BJ (cell line): ENCODE data around the gene UBE2V1.

DNA sequence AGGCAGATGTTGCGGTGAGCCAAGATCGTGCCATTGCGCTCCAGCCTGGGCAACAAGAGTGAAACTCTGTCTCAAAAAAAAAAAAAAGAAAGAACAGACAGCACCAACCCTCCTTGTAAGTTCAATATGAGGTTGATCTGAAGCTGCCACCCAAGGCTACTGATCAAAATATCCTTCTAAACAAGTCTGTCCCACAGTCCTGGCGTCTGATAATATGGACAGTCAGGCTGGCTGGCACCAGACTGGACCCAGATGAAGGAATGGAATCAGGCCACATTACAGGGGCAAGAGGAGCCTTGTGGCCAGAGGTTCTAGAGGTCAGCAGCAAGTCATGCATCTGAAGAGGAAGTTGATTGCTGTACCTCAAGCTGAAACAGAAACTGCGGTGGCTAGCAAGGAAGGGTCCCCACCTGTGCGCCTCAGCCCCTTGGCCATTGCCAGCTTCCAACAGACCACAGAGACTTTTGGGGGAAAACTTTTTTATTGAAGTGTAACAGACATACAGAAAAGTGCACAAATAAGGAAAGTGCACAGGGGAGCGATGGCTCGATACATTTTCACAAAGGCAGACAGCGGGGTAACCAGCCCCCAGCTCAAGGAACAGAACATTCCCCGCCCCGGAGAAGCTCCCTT, 26.9 kb upstream of the SLC9A8 start:
- CAGE, long polyA plus RNA, result no peak
- RRBS, result no CpG with 5 or more reads among the region's 11 CpGs

GRCh38 chr20:49805198-49805956, 7.3 kb upstream of the SLC9A8 start:
- CAGE, long polyA plus RNA, result no peak
- RRBS, result no CpG with 5 or more reads among the region's 12 CpGs

DNA sequence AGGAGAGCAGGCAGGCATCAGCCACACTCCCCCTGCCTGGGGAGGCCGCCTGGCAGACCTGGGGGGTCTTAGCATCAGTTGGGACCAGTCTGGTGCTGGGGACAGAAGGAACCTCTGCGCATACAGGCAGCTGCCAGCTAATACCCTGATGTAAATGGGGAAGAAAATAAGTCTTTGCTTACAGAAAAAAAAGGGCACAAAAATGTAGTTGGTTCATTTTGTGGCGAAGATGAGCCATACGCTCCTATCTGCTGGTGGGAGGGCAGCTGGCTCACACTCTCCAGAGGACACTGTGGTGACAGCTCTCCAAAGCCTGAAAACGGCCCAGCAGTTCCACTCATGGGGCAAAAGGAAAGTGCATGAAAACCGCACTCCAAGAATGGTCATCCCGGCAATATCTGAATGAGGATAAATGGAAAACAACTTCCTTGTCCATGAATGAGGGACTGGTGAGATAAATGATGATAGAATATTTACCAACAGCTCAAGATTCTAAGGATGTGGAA, 21.7 kb downstream of the SPATA2 start:
- CAGE, long polyA plus RNA, result no peak
- RRBS, result no CpG with 5 or more reads among the region's 7 CpGs

- CAGE, long polyA plus RNA, result no peak
- RRBS, result 3% methylated on average over 2 of the region's 34 CpGs
Measured at GRCh38 chr20:49936621-49937389, 608 bp downstream of the RNF114 start.

DNA sequence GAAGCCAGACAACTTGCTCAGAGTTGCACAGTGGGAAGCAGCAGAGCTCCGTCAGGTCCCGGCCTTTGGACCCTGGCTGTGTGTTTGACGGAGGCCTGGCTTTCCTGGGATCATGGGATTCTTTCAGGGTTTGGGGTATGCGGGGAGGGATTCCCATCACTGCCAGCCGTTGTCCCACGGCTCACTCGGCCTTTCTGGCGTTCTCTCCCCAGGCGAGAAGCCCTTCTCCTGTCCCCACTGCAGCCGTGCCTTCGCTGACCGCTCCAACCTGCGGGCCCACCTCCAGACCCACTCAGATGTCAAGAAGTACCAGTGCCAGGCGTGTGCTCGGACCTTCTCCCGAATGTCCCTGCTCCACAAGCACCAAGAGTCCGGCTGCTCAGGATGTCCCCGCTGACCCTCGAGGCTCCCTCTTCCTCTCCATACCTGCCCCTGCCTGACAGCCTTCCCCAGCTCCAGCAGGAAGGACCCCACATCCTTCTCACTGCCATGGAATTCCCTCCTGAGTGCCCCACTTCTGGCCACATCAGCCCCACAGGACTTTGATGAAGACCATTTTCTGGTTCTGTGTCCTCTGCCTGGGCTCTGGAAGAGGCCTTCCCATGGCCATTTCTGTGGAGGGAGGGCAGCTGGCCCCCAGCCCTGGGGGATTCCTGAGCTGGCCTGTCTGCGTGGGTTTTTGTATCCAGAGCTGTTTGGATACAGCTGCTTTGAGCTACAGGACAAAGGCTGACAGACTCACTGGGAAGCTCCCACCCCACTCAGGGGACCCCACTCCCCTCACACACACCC, 5.1 kb downstream of the SNAI1 start:
- CAGE, long polyA plus RNA, result no peak
- RRBS, result no CpG with 5 or more reads among the region's 20 CpGs

DNA sequence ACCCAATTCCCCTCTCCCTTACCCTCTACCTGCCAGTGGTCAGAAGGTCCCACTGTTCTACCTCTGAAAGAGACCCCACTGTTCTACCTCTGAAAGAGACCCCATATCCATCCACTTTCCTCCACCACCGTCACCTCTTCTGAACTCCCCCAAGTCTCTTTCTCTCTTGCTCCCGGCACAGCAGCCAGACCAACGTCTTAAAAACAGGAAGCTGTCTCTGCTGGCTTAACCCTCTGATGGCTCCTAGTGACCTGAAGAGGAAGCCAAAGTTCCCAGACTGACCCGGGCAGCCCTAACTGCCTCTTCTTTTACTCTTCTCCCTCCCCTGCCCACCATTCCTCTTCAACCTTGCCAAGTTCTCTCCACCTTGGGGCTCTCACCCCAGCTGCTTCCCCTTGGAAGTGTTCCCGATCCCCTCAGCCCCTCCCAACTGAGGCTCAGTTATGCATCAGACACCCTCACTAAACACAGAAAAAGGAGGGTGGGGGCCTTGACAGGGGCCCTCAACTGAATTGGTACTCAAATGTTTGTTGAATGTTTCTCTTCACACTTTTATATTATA, 27.0 kb downstream of the UBE2V1 start:
- CAGE, long polyA plus RNA, result no peak
- RRBS, result 2% methylated on average over 3 of the region's 5 CpGs

DNA sequence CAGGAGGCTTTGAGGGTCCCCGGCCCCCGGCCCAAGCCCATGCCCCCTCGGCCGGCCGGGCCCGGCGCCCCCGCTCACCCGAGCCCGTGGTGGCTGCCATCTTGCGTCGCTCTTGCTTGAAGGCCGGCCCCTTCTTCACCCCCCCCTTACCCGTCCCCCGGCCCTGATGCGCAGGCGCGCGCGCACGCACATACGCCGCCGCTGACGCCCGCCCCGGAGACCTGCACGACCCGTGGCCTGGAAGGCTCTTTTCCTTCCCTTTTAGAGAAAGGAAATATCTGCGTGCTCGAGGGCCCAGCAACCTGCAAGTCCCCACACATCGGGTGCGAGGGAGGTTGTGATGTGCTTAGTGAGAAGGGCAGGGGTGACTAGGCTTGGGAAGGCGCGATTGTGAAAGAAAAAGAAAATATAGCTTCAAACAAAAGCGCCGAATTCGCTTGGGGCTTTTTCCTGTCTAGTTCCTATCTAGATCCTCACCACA, at the start of gene UBE2V1:
Gene UBE2V1, minus strand, starts transcription at position 122 of the 481 bp plus-strand sequence.
- CAGE, long polyA plus RNA, result start-site peak on the minus strand centred at position 114 of the sequence, 11 bp wide, 222 and 94 reads in 2 replicates
- RRBS, result under 1% methylated on average over 22 of the region's 38 CpGs

GRCh38 chr20:50123547-50124352, 10.8 kb upstream of the UBE2V1 start:
- CAGE, long polyA plus RNA, result no peak
- RRBS, result no CpG with 5 or more reads among the region's 9 CpGs

- CAGE, long polyA plus RNA, result no peak
- RRBS, result no CpG with 5 or more reads among the region's 4 CpGs
Measured at GRCh38 chr20:50125317-50125756, 12.4 kb upstream of the UBE2V1 start.

GRCh38 chr20:50138137-50139440, 14.9 kb downstream of the PEDS1 start:
- CAGE, long polyA plus RNA, result no peak
- RRBS, result no CpG with 5 or more reads among the region's 35 CpGs

DNA sequence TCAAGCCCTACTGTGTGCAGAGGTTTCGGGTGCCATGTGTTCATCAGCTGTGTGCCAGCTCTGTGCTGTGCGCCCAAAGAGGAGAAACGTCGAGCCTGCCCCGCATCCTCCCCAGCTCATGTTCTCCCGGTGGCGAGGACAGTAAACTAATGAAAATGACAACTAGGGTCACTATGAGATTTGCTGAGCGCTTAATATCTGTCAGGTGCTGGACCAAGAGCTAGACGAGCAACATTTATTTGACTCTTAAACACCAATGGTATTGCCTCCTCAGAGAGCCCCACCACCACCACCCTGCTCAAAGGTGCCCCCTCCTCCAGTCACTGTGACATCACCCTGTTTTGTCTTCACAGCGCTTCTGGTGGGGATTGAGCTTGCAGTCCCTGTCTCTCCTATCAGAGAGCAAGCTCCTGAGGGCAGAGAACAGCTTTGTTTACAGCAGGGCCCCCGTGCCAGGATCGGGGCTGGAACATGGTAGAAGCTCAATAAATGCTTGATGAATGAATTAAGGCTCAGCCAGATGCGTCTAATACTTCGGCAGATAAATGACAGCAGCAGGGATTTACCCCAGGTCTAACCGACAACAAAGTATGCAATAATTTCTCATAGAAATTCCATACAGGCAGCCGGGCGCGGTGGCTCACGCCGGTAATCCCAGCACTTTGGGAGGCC, 806 bp upstream of the PEDS1 start:
- CAGE, long polyA plus RNA, result no peak
- RRBS, result no CpG with 5 or more reads among the region's 20 CpGs

DNA sequence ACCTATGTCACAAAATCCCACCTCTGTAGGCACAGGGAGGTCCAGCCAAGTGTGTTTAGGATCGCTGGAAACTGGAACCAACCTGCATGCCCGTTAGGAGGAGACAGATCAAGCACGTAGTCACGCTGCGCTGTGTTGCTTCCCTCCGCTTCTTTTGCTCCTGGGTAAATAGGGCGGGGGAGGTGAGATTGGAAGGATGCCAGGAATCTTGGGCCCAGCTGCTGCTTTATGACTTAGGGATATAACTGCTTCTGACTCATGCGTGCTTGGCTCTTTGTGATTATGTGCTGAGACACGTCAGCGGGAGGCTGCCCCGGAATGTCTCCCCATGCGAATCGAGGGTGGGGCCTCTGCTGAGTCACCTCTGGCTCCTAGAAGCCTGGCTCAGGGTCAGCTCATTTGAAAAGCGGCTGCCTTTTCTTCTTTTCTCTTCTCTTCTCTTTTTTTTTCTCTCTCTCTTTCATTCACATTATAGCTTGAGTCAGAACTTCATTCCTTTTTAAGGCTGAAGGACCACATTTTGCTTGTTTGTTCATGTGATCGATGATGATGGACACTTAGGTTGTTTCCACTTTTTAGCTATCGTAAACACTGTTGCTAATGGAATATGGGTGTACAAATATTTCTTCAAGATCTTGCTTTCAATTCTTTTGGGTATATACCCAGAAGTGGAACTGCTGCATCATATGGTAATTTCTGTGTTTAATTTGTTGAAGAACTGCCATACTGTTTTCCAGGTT, 12.6 kb upstream of the PEDS1 start:
- CAGE, long polyA plus RNA, result start-site peak on the plus strand centred at position 398 of the sequence, 32 bp wide, 7 and 5 reads in 2 replicates
- RRBS, result no CpG with 5 or more reads among the region's 16 CpGs

DNA sequence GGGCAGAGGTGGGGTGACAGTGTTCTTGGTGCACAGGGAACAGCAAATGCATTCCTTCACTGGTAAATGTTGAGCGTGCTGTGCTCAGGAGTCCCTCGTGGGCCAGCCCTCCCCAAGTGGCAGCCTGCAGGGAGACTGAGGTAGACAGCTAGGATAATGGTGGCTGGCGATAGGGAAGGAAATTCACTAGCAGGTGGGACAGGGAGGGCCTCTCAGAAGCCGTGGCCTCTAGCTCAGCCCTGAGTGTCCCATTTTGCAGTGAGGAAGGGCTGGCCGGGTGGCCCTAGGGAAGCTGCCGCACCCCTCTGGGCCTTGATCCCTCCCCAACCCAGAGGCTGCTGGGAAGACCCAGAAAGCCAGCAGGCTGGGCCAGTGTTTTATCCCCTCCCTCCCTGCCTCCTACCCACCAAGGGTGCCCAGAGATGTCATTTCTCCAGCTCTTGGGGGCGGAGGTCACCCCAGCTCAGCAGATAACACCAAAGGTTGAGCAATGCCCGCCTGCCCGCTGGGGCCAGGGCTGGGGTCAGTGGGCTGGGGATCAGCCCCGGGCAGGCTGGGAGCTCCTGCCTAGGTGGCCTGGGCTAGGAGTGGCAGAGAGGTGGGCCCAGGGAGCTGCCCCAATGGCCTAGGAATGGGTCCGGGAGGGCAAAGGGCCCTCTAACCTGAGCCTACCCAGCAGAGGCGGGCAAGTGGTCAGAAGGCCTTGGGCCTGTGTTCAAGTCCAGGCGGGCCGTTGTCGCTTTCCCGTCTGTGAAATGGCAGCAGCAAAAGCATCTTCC, 1.7 kb upstream of the CEBPB start:
- CAGE, long polyA plus RNA, result no peak
- RRBS, result 85% methylated on average over 2 of the region's 16 CpGs

DNA sequence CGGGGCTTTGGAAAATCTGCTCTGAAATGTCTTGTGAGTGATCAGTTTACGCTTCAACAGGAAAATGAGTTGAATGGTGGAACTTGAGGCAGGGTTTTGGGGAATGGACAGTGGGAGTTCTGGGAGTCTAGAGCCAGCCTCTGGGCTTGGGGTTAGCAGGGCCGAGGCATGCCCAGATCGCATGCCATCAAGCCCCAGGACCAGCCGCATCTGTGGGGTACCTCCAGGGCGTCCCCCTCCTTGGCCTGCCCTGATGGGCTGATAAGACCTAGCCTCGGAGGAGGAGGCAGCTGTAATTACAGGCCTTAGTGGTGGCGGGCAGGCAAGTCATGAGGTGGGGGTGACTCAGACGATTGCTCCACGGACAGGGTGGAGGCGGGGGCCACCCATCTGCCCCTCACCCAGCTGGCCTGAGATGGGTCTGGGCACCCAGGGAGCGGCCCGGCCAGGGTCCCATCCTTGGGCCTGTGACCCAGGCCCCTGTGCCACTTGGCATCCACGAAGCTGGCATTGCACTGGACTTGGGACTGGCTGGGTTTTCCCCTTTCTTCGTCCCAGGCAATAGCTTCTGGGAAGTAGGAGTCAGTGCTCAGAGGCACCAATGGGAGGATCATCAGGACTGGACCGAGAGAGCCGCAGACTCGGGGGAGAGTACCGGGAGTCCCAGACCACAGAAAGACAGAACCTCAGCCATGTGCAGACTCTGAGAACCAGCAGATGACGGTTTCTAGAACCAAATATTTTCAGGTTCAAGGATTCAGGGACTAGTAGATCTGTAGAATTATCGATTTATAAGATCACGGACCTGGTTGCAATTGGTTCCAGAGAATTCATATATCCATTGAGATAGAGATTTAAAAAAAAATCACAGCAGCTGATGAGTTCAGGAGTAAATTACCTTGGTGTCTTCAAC, 57.6 kb downstream of the CEBPB start:
- CAGE, long polyA plus RNA, result no peak
- RRBS, result no CpG with 5 or more reads among the region's 22 CpGs

DNA sequence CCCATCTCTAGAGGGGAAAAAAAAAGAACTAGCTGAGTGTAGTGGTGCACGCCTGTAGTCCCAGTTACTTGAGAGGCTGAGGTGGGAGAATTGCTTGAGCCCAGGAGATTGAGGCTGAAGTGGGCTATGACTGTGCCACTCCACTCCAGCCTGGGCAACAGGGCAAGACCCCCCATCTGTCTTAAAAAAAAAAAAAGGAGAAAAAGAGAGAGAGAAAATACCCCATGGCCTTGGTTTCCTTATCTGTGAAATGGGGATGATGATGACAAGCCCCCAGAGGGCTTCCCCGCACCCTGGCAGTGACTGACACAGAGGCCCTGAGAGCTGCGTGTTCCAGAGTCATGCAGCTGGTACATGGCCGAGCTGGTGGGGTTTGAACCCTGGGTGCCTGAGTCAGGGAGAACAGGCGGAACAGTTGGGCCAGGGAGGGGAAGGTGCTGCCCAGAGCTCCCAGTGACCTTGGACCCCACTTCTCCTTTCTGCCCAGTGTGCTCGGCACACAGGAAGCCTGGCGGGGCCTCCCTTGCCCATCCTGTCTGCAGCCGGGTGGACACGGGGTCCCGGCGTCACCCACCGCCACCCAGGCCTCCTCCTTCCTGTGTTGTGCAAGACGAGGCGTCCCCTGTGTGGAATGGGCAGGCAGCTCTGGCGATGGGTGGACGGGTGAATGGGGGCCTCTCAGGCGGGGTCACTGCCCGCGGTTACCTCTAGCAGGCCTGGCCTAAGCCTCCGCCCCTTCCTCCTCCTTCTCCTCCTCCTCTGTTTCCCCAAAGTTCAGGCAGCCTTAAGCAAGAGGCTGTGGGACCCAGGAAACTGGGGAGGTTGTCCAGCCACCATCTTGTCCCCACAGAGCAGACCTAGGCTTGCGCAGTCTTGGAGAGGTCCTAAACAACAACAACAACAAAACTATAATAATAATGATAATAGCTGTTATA, 84.2 kb downstream of the CEBPB start:
- CAGE, long polyA plus RNA, result no peak
- RRBS, result no CpG with 5 or more reads among the region's 21 CpGs

DNA sequence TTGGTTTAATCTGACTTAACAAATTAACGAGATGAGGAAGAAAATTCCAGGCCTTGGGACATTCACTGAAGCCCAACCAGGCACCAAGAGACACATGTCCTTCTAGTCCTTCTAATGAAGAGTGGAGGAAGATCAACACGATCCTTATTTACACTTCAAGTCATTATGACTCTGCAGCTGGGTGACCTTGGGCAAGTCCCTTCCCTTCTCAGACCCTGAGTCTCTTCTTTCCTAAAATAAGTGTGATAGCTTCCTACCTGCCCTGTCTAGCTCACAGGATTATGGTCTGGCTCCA, 117.6 kb downstream of the CEBPB start:
- CAGE, long polyA plus RNA, result no peak
- RRBS, result no CpG with 5 or more reads among the region's 2 CpGs

DNA sequence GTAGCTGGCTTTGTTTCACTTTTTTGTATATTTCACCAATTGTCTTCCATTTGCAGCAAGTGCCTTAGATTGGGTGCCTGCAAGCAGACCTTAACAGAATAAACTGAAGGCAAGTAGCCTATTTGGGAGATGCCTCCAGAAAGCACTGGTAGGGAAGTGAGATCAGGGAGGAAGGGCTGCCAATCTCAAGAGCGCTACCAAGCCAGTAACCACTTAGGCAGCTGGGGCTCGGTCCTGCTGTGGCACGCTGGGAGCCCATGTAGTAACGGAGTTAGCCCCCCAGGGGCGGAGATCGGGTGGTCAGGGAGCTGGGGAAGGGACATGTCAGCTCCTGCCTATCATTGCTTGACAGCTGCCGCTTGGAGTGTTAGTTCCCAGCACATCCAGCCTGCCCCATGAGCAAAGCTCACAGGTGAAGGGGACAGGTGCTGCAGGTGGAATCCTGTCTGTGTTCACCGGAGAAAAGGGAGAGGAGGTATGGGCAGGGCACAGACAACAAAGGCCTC, 127.0 kb downstream of the CEBPB start:
- CAGE, long polyA plus RNA, result no peak
- RRBS, result no CpG with 5 or more reads among the region's 8 CpGs

DNA sequence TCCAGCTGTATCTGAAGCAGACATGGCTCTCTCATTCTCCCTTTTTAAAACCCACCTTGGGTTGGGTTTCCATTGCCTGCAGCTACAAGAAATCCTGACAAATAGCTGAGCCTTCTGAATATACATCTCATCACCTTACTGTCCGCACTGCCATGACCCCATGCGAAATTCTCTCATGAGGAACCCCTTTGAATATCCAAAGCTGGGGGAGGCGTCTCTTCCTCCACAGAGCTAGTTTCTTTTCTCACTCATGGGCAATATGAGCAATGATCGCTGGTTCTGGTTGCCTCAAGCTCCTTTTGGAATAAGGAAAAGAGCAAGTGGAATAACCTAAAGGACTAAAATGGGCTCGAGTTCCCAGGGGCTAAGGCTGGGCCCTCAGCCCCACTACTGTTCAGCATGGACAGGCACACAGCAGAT, 156.6 kb downstream of the CEBPB start:
- CAGE, long polyA plus RNA, result no peak
- RRBS, result no CpG with 5 or more reads among the region's 5 CpGs

DNA sequence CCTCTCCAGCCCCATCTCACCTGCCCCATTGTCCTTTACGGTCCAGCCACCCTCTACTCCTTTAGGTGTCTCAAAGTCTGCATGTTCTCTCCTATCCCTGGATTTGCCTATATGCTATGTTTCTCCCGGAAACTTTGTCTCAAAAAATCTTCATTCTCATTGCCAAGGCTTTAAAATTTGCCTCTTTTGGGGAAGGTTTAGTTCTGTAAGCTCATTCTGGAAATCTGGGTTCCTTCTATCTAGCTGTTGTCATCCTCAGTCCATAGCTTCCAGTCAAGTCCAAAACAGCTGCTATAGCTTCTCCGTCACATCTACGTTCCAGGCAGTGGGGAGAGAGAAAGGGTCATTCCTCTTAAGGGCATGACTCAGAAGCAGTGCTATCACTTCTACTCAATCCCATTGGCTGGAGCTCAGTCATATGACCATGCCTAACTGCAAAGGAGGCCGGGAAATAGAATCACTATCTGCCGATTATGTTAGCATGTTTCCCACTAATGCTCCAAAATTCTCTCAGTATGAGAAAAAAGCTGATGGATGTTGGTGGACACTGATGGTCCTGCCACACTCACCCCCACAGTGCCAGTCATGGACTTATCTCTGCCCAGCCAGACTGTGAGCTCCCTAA, 141.4 kb upstream of the PTPN1 start:
- CAGE, long polyA plus RNA, result no peak
- RRBS, result no CpG with 5 or more reads among the region's 6 CpGs

DNA sequence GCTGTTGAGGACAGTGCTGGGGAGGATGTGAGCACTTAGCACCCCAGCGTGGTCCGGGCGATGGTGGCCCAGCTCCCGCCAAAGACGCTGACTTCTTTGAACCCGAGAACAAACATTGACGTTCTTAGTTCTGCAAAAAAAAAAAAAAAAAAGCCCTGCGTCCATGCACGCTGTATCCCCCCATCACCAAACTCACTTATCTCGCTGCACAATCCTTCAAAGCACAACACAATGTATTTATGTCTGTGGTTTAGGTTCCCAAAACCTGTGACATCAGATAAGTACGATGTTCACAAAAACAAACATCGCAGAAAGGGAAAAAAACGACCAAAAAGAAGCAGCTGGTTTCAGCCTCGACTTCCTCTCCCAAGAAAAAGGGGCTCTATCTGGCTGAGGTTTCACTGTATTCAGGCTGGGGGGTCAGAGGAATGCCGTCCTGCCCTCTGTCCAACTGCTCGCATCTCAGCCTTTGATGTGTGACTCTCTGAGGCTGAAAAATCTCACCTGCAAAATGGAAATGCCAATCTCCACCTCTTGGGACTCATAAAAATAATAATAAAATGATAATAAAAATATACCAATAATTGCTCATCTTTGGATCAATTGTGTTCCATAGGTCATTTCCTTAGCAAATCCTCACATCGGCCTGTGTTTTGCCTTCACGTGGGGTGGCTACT, 123.6 kb upstream of the PTPN1 start:
- CAGE, long polyA plus RNA, result no peak
- RRBS, result no CpG with 5 or more reads among the region's 18 CpGs